ENCODE measurements around a stretch of chr10.

DNA sequence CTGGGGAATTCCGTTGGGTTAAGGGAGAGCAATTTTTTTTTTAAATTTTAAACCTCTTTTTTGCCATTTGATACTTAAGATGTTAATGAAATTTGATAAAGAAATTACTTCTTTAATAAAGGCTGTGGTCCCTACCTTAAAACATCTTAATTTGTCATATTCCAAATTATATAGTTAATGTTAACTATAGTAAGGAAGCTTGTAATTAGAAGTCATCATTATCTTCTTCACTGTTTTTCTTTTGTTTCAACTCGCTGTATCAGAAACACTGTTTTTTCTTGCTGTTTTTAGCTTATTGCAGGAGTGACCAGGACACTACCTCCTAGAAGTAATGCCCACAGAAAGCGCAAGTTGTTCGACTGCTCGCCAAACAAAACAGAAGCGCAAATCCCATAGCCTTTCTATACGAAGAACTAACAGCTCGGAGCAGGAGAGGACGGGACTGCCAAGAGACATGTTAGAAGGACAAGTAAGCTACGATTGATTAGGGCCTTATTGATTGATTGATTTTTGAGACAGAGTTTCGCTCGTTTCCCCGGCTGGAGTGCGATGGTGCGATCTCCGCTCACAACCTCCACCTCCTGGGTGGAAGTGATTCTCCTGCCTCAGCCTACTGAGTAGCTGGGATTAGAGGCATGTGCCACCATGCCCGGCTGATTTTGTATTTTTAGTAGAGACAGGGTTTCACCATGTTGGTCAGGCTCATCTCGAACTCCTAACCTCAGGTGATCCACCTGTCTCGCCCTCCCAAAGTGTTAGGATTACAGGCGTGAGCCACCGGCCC lies 15.8 kb downstream of the WDR37 start:
- PRO-cap, result no peak

DNA sequence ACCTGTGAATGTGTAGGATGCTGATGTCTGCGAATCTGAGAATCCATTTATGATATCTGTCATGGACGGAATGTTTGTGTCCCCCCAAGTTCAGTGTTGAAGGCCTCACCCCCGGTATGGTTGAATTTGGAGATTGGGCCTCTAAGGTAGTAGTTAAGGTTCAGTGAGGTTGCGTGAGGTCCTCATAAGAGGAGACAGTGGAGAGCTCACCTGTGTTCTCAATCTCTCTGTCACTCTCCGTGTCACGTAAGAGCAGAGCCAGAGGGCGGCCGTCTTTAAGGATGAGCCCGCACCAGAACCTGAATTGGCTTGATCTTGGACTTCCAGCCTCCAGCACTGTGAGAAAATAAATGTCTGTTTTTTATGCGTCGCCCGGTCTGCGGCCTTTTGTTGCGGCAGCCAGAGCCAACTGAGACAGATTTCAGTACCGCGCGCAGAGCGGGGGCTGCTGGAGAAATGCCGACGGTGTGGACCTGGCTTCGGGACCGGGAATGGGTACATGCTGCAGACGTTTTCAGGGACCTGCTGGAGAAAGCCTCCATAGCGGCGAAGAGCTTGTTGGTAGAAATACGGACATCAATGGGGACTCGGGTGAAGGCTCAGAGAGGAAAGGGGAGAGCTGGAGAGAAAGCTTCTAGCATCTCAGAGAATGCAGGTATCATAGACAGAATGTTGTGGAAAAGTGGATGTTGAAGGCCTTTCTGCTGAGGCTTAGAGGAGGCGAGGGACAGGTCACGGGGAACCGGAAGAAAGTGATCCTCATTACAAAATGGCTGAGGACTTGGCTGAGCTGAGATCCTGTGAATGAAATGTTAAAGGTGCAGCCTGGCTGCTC lies 40.3 kb downstream of the WDR37 start:
- PRO-cap, result no peak

- PRO-cap, result no peak
Observed at GRCh38 chr10:1226981-1227412, 170.8 kb downstream of the WDR37 start.

DNA sequence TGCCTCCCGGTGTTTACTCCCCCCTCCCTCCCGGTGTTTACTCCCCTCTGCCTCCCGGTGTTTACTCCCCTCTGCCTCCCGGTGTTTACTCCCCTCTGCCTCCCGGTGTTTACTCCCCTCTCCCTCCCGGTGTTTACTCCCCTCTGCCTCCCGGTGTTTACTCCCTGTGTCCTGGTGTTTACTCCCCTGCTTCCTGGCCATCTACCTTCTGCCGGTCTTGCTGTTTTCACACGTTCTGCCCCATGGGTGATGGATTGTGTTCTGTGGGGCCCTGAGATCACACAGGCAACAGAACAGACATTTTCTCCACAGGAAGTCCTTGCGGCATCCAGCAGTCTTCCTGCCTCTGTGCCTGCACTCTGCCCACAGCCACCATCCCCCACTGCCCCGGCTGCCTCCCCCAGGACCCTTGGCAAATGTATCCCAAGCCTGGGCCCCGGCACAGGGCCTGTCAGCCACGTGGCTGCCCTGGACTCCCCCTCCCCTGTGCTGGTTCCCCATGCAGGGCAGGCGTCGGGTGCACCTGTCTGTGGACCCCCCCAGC lies 184.1 kb downstream of the WDR37 start:
- PRO-cap, result unidirectional peak, minus-strand start at position 266 of the sequence

GRCh38 chr10:1400134-1400689 lies 337.1 kb downstream of the ADARB2 start:
- PRO-cap, result no peak

DNA sequence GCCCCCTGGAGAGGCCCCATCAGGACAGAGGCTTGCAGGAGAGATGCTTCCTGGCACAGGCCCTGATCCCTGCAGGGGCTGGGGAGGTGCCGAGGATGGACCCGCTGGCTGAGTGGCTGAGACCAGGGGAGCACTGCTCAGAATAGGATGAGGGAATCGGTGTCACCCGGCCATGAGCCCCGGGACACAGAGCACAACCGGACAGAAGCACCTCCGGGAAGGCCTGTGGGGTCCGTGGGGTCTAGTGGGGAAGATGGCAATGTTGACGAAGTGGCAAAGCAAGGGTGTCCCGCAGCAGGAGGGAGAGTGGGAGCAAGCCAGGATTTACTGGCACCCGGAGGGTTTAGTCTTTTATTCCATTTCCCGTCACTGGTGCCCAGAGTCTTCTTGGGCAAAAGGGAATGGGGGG lies 140.8 kb downstream of the ADARB2 start:
- PRO-cap, result no peak

- PRO-cap, result no peak
Observed at GRCh38 chr10:2781581-2782019, 285.7 kb upstream of the PFKP start.

GRCh38 chr10:3065438-3066052 lies 1.8 kb upstream of the PFKP start:
- PRO-cap, result no peak

DNA sequence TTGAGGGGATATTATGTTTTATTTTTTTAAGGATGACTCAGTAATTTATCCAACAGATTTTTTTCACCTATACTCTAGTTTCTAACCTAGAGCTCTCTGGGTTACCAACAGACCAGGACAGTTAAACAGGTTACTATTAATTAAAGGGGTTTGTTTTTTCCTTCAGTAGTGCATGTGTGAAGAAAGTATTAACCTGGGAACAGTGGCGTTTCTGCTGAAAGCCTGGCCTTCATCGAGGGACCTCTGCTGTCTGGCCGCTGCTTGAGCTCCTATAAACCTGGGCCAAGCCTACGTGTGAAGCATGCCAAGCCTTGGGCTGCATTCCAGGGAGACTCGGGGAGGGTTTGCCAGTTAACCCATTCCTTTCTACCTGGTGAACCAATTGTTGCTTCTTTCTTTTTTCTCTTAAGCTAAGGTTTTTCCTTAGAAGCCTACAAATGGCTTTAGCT lies 23.5 kb downstream of the PFKP start:
- PRO-cap, result no peak

DNA sequence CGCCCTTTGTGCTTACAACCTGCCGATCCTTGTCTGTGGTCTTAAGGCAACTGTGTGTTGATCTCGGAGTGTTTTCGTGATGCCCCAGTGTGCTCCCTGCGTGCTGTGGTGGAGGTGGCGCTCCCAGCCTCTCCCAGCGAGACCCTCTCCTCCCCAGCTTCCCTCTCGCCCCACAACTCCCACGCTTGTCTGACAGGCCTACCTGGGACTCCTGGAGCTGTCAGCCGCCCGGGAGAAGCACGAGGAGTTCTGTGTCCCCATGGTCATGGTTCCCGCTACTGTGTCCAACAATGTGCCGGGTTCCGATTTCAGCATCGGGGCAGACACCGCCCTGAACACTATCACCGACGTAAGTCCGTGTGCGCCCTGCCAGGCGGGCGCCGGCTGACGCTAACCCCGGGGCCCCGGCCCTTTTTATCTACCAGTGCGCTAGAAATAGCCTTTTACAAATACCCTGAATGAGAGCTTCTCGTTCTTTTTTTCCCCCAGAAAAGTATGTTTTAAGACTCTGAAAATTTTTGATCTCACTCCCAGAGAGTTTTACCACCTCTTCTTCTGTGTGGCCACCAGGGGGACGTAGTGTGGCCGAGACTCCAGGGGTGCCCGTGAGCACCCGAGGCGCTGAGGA lies 52.5 kb downstream of the PFKP start:
- PRO-cap, result no peak

GRCh38 chr10:3171954-3172616 lies 497 bp downstream of the PITRM1 start:
- PRO-cap, result bidirectional peak, plus-strand start at chr10:3172492, minus-strand start at chr10:3172323

- PRO-cap, result no peak
Observed at GRCh38 chr10:3186259-3186880, 13.8 kb upstream of the PITRM1 start.

GRCh38 chr10:3263717-3264950 lies 91.6 kb upstream of the PITRM1 start:
- PRO-cap, result no peak

DNA sequence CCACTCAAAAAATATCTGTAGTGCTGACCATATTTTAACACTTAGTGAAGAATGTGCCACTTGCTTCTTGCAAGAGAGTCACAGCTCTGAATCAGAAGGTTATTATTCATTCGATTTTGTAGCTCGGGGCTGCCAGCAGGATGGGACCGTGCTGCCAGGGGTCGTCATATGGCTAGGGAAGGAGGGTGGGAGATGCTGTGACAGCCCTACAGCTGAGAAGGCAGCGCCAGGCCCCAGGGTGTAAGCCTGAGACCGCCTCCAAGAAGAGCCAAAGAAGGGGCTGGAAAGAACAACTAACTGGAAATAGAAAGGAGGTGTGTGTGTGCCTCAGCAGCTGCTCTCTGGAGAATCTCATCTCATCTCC lies 152.2 kb upstream of the PITRM1 start:
- PRO-cap, result no peak

DNA sequence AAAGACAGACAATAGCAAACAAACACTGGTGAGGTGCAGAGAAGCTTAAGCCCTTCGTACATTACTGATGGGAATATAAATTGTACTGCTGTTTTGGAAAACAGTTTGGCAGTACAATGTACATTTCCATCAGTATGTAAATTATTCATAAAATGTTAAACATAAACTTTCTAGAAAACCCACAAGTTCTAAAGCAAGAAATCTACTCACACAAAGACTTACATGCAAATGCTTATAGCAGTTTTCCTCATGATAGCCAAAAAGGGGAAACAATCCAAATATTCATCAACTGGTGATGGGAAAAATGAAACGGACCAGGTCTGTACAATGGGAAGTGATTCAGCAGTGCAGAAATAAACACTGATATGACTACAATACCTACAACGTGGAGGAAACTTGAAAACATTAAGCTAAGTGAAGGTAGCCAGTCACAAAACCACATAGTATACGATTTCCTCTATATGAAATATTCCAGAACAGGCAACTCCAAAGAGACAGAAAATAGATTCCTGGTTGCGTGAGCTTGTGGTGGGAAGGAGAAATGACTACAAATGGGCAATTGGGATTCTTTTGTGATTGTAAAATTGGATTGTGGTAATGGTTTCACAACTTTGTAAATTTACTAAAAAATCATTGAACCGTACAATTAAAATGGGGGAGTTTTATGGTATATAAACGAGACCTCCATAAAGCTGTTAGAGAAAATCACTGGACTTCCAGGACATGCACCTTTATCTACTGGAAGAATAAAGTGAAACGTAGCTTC lies 263.1 kb upstream of the PITRM1 start:
- PRO-cap, result no peak

DNA sequence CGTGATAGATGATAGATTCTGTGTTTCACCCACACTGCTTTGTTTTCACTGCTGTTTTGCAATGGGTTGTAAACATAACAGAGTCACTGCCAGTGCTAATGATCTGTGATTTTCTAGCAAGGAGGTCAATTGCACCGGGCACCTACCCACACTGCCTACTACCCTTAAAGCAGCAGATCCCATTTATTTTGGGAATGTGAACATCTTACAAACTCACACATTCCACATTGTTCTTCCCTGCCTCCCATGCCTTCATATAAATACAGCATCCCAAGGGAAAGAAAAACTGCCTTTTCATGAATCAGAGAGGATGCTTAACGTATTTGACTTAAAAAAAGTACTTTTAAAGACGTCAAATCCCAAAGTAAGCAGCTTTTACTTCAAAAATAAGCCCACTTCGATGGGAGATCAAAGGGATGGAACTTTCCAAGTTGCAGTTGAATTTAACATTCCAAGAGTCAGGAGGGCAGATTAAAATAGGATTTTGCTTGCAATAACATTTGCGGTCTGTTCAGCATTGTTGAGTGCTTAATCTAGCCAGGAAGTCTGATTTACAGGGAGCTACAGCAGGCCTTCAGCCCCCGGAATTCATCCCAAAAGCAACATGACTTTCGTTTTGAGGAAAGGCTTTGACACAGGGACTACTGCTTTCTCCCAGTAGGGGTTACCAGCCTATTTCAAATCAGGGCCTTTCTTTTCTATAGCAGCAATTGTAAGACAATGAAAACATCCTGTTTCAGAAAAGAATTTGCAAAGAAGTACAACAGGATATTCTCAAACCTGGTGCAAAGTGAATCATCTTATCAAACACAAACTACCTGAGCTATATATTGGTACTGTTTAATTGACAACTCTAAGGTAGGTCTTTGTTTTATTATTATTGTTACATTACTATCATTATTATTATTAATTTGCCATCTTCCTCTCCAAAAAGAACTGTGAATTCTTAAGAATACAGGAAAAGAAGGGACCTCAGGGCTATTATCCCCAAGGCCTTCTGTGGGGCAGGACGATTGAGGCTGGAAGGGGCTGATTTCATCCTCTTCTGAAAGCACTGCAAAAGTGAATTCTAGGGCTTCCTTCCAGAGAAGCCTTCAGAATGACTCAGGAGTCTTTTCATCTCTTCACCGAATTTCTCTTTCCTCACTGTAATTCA lies 279.6 kb upstream of the PITRM1 start:
- PRO-cap, result no peak

- PRO-cap, result no peak
Observed at GRCh38 chr10:3484561-3484914, 300.5 kb downstream of the KLF6 start.

- PRO-cap, result no peak
Observed at GRCh38 chr10:3525882-3526347, 259.1 kb downstream of the KLF6 start.

DNA sequence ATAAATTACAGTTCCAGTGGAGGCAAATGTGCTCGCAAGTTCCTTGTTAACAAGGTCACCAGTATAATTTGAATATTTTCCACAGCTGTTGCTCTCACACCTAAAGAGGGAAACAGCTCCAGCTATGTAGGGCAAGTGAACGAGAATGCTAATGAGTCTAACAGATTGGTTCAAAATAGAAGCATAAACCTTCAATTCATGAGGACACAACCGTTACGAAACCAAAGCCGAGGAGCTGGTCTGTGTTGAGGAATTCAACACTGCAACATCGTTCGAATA lies 161.3 kb downstream of the KLF6 start:
- PRO-cap, result no peak

GRCh38 chr10:3636396-3637315 lies 148.4 kb downstream of the KLF6 start:
- PRO-cap, result no peak

Measured in LUHMES (cell line).